GM23248 (cell line): ENCODE results near the genes CLASP2 and MLH1.

GRCh38 chr3:33717601-33718498 lies at the start of gene CLASP2:
TSS of gene CLASP2 (minus strand) at chr3:33718254.
- RAMPAGE, long total RNA, result no peak

DNA sequence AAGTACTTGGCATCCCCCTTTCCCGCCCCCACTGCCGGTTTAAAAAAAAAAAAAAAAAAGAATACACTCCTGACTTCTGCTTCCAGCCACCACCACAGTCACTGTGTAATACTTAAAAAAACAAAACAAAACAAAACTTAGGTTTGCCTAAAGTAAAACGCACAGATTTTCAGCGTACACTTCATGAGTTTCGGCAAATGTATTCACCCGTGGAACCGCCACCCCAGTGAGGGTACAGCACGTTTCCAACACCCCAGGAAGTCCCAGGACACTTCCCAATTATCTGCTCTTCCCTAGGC lies 394 bp upstream of the CLASP2 start:
- RAMPAGE, long total RNA, result no peak

DNA sequence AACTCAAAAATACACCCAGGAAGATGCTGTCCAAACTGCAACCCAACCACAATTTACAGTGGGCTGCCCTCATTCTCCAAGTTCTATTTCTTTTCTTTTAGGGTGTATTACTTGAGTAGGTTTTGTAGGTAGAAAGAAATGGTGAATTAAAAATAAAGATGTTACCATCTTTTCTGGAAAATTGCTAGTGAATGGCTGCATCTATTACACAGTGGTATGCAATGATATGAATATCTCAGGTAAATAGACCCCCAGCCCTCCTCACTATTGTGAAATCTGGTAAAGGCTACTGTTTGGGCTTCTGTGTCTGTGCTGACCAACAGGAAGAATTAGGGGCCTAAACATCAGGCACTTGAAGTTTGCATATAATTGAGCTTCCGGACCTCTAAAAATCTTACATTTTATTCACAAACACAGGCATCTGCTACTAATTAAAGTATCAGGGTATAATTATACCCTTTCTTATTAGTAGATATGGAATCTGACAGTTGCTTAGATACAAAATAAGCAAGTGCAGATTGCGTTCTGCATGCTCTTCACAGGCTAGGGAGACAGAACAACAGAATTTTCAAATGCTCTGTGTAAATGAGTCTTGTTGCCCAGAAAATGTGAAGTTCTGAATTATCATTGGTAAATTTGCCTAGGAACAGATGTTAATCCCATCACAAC lies 119.5 kb downstream of the PDCD6IP start:
- RAMPAGE, long total RNA, result no peak

- RAMPAGE, long total RNA, result no peak
Observed at GRCh38 chr3:33936084-33936875, 137.8 kb downstream of the PDCD6IP start.

- RAMPAGE, long total RNA, result no peak
Observed at GRCh38 chr3:36380798-36381169, 480 bp downstream of the STAC start.

DNA sequence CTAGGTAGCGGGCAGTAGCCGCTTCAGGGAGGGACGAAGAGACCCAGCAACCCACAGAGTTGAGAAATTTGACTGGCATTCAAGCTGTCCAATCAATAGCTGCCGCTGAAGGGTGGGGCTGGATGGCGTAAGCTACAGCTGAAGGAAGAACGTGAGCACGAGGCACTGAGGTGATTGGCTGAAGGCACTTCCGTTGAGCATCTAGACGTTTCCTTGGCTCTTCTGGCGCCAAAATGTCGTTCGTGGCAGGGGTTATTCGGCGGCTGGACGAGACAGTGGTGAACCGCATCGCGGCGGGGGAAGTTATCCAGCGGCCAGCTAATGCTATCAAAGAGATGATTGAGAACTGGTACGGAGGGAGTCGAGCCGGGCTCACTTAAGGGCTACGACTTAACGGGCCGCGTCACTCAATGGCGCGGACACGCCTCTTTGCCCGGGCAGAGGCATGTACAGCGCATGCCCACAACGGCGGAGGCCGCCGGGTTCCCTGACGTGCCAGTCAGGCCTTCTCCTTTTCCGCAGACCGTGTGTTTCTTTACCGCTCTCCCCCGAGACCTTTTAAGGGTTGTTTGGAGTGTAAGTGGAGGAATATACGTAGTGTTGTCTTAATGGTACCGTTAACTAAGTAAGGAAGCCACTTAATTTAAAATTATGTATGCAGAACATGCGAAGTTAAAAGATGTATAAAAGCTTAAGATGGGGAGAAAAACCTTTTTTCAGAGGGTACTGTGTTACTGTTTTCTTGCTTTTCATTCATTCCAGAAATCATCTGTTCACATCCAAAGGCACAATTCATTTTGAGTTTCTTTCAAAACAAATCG lies at the start of gene MLH1:
TSS of gene MLH1 (plus strand) at position 204 of the 821 bp plus-strand sequence.
- RAMPAGE, long total RNA, result start-site peak on the plus strand centred at position 211 of the sequence, 30 bp wide, 42 and 90 reads in 2 replicates

DNA sequence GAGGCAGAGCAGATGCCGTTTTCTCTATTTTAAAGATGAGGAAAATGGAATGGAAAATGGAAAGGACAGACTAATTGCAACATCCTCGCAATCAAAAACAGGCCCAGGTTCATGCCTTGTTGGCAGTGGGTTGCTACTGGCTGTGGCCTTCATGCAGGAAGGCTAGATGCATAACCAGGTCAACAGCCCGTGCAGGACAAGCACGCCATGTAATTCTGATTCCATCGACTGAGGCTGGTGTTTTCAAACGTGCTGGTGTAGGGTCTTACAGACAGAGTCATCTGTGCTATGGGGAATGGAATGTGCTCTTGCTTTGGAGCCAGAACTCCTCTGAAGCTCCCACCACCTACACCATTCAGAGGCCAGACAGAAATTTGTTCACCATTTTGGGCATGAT lies 37.9 kb downstream of the MLH1 start:
- RAMPAGE, long total RNA, result no peak

DNA sequence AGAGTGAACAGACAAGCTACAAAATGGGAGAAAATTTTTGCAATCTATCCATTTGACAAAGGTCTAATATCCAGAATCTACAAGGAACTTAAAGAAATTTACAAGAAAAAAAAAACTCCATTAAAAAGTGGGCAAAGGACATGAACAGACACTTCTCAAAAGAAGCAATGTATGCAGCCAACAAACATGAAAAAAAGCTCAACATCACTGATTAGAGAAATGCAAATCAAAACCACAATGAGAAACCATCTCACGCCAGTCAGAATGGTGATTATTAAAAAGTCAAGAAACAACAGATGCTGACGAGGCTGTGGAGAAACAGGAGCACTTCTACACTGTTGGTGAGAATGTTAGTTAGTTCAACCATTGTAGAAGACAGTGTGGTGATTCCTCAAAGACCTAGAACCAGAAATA lies 27.5 kb downstream of the LRRFIP2 start:
- RAMPAGE, long total RNA, result no peak

- RAMPAGE, long total RNA, result no peak
Observed at GRCh38 chr3:37170830-37171940, 3.2 kb downstream of the LRRFIP2 start.

DNA sequence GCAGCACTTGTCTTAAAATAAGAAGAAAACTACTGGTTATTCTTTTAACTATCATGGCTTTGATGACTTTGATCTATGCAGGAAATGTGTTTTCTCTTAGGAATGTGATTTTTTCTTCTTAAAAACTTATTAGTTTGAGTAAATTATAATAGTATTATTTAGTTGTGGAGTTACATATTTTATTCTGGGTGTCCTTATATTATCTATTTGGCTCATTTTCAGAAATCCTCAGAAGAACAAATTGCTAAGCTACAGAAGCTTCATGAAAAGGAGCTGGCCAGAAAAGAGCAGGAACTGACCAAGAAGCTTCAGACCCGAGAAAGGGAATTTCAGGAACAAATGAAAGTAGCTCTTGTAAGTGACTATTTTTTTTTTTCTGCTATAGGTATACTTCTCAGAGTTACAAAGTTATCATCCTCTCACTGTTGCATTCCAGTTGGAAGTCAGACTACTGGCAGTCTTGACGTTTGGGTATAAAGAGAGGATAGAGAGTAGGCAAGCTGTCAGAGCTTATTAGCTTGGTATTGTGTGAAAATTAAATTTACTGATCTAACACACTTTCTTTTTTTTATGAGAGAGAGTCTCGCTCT lies 75.9 kb downstream of the GOLGA4 start:
- RAMPAGE, long total RNA, result no peak

DNA sequence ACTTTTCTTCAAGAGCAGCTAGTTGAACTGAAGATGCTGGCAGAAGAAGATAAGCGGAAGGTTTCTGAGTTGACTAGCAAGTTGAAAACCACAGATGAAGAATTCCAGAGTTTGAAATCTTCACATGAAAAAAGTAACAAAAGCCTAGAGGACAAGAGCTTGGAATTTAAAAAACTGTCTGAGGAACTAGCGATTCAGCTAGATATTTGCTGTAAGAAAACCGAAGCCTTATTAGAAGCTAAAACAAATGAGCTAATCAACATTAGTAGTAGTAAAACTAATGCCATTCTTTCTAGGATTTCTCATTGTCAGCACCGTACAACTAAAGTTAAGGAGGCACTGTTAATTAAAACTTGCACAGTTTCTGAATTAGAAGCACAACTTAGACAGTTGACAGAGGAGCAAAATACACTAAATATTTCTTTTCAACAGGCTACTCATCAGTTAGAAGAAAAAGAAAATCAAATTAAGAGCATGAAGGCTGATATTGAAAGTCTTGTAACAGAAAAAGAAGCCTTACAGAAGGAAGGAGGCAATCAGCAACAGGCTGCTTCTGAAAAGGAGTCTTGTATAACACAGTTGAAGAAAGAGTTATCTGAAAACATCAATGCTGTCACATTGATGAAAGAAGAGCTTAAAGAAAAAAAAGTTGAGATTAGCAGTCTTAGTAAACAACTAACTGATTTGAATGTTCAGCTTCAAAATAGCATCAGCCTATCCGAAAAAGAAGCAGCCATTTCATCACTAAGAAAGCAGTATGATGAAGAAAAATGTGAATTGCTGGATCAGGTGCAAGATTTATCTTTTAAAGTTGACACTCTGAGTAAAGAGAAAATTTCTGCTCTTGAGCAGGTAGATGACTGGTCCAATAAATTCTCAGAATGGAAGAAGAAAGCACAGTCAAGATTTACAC lies 82.5 kb downstream of the GOLGA4 start:
- RAMPAGE, long total RNA, result no peak

- RAMPAGE, long total RNA, result no peak
Observed at GRCh38 chr3:37453302-37454578, 1.8 kb downstream of the ITGA9 start.

DNA sequence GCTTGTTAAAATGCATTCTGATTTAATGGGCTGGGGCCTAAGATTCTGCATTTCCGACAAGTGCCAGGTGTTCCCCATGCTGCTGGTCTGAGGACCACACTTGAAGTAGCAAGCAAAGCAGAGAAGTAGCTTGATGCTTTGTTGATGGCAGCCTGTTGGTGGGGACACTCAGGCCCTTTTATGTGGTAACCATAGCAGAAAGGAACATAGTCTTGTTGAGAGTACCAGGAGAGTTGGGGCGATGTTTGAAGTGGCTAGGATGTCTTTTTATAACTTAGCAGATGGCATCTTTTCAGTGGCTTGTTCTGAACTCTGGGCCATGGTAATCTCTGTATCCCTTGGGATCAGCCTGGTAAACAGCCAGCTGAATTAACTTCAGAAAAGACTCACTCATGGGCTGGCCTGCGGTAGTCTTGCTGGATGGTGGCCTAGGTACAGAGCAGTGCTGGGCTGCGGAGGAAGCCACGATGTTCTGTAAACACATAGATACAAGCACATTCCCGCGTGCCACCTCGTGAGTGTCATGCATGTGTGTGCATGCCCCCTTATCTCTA lies 14.8 kb downstream of the ITGA9 start:
- RAMPAGE, long total RNA, result no peak

GRCh38 chr3:37470806-37471181 lies 18.9 kb downstream of the ITGA9 start:
- RAMPAGE, long total RNA, result no peak

- RAMPAGE, long total RNA, result no peak
Observed at GRCh38 chr3:37492916-37493501, 41.1 kb downstream of the ITGA9 start.

DNA sequence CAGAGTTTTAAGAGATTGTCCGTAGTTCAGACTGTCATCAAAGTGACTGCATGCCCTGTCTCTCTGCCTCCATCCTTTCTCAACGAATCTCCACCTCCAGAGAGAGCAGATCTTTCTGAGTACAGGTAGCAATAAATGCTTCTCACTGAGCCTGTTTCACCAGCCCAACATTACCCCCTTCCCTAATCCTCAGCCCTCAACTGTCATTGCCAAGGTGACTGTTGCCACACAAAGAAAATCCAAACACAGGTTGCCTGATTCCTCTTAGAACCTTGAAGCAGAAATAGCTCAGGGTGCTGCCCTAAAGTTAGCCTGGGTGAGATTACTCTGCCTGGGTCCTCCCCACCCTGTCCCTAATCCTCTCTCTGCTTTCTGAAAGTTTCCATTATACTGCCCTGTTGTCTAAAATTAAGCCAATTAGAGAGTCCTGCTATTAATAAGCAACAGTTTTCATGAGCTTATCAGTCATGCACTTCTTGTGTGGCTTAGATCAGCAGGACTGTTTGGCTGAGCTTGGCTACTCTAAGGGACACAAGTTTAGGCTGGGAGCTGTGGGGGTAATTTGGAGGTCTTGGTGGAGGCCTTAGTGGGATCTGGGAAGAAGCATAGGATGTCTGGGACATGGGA lies 57.0 kb downstream of the ITGA9 start:
- RAMPAGE, long total RNA, result no peak

DNA sequence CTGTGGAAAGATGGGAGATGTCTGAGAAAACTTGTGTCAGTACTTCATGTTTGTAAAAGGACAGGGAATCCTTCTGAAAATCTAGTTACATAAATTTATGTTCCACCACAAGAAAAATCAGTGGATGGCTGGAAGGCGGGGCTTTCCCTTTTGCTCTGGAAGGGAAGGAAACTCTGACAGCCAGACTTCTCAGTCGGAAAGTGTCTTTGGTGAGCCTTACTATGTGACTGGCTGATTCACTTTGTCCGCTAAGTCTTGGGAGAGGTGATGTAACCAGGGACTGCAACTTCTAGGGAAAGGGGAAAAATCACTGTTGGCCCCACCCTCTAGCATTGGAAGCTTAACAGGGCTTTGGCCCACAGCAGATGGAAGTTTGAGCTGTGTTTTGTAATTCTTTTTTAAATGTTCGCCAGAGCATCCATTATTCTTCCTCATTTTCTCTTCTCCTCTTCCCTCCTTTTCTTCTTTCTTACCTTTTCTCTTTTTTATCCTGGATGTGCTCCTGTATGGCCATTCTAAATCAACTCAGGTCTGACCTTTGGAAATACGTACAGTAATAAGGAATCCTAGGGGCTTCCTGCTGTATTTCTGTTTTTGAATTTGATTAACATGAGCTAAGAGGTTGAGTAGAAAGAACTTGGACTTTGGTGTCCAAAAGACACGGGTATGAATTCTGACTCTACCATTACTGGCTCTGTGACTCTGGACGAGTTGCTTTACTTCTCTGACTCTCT lies 128.4 kb downstream of the ITGA9 start:
- RAMPAGE, long total RNA, result no peak

GRCh38 chr3:37753579-37754181 lies 108.0 kb upstream of the CTDSPL start:
- RAMPAGE, long total RNA, result no peak

DNA sequence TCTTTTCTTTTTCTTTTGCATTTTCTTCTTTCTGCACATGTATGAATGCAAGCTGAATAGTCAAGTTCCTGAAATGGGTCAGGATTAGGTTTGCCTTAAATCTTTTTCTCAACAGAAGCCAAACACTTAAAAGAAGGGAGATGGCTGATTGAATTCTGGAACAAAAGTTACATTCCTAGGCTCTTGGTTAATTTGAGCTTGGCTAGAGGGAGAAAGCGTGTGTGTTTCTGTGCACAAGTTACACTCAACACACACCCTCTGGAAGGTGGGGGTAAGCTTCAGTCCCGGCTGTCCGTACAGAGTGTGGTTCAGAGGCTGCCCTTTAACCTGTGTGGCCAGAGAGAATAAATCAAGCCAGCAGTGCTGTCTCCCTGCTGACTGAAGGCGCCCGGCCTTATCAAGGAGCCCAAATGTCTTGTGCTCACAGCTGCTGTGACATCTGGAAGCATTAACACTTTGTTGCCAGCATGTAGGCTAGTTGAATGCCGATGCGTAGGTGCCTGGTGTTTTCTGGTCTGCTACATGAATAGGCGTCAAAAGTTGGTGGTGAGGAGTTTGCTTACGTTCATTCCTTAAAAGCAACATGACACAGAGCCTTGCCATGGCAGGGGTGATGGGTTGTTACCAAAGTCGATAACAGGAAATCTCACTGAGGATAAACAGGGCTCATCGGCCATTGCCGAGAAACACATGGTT lies 96.1 kb upstream of the CTDSPL start:
- RAMPAGE, long total RNA, result no peak

- RAMPAGE, long total RNA, result no peak
Observed at GRCh38 chr3:37862922-37863681, 1.4 kb downstream of the CTDSPL start.